Cerebellum (tissue), 5 donors: Measurements from ENCODE around the genes SRPX2, NOX1, CENPI, BTK, ARMCX1, GPRASP2, NXF3 and RNF128.

DNA sequence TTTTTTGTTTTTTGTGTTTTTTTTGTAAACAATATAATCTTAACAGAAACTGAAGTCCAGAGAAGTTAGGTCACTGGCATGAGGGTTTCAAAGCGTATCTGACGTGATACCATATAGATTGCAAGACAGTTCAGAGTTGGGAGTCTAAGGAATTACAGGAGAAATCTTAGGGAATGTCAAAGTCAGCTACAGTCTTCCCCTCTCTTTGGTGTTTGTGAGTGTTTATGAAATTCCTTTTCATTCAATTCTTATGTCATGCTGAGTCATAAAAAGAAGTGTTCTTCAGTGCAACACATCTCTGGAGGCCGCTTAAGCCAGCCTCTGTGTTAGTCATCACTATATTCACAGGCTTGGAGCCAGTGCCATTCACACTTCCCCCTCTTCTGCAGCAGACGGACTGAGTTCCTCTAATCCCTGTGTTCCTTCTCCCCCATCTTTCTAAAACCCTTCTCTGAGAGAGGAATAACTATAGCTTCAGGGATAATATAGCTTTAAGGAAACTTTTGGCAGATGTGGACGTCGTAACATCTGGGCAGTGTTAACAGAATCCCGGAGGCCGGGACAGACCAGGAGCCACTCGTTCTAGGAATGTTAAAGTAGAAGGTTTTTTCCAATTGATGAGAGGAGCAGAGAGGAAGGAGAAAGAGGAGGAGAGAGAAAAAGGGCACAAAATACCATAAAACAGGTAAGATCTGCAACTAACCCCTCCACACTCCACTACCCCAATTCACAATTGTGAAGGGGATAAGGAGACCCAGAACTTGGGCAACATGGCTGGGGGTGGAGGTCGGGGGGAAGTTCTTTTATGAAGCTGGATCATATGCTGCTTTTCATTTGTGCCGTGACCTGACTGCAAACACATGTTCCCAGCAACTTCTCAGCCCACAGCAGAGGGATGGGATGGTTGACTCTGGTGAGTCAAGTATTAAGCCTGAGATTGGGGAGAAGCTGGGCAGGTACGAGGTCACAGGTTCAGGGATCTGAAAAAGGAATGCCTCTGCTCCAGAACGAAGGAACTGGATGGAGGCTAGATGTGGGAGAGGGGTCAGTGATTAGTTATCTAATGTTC, at the start of gene SRPX2:
SRPX2 (plus strand) TSS at position 369 of the 1,069 bp plus-strand sequence.
- PRO-cap, 3 experiments, result peak in 1 of 3 experiments; most common minus-strand start position 214 of the sequence (in 1)
- RAMPAGE, long total RNA, result no peak

DNA sequence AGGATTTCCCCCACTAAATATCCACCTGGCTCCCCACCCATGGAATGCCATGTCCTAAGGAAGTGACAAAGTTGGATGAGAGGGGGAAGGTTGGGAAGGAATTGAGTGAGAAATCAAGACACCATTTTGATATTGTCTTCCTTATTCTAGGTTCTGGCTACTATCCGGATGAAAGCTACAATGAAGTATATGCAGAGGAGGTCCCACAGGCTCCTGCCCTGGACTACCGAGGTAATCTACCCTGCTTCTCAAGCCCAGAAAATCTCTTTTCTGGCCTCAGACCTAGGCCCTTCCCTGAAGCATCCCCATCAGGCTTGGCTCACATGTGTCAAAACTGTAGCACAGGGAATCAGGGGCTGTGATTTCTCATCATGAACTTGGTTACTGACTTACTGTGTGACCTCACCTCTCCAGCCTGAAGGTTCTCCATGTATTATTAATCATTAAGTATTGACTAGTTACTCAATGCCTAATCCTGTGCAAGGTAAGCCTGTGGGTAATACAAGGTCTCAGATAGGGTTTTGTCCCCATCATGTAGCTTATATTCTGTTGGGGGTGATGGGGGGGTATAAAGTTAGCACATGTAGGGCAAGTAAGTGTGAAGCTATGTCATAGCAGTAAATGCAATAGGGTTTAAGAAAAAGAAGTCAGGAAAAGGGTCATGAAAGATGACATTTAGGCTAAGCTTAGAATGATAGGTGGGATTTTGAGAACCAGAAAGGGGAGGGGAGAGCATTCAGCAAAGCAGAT, 6.8 kb downstream of the SRPX2 start:
- PRO-cap, 3 experiments, result no peak in any of the 3 experiments
- RAMPAGE, long total RNA, result no peak

- PRO-cap, 3 experiments, result no peak in any of the 3 experiments
- RAMPAGE, long total RNA, result no peak
These were observed at the start of gene NOX1 for GRCh38 chrX:100874222-100874419. TSS of gene NOX1 (minus strand) at chrX:100874359.

- PRO-cap, 3 experiments, result no peak in any of the 3 experiments
- RAMPAGE, long total RNA, result no peak
These were observed 22.7 kb downstream of the TRMT2B start for GRCh38 chrX:101029127-101029690.

DNA sequence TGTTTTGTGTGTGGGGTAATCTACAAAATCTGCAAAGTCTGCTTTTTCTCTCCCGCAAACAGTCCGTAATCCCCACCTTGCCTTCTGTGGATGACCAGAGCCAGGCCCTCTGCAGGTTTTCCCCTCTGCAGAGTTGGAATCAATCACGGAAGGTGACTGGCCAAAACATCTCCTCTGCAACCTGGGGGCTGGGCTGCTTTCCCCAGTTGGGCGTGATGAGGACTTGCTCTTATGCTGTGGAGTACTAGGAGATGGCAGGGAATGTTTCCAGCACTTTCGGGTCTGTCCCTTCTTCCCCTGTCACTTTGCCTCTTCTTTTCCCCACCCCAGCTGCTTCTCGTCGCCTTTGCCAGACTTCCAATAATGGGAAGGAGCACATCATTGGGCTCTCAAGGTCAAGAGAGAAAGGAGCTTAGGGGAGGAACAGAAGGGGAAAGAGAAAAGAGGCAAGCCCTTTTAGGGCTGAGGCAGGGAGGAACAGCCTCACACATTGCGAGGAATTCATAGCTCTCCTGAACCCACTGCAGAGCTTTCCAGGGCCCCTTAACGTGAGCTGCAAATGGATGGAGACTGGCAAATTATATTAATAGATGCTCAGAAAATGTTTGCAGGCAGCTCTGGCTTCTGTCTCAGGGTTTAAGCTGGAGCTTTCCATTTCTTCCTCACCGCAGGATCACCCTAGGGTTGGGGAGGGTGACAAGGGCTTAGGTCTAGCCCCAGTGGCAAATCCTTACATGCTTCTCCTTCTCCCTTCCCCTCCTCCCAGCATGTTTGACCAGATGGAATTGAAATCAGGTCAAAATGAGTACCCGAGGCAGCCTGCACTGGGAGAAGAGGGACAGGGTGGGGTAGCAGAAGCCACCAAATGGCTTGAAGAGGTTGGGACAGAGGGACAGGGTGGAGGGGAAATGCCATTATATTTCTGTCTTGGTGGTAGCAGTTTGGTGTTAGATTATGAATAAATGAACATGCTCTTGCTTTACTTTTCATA, 1.4 kb downstream of the TMEM35A start:
- PRO-cap, 3 experiments, result peak in 3 of 3 experiments; most common plus-strand start position 205 of the sequence (in 1); most common minus-strand start position 764 of the sequence (in 2)
- RAMPAGE, long total RNA, result no peak

GRCh38 chrX:101097371-101098520, at the start of gene CENPI:
TSS of gene CENPI (plus strand) at chrX:101098204.
- PRO-cap, 3 experiments, result peak in 1 of 3 experiments; most common plus-strand start chrX:101098204 (in 1); most common minus-strand start chrX:101097902 (in 1)
- RAMPAGE, long total RNA, result no peak

- PRO-cap, 3 experiments, result no peak in any of the 3 experiments
- RAMPAGE, long total RNA, result no peak
These were observed at the start of gene BTK for GRCh38 chrX:101385894-101386529. TSS of gene BTK (minus strand) at chrX:101386191.

- PRO-cap, 3 experiments, result no peak in any of the 3 experiments
- RAMPAGE, long total RNA, result no peak
These were observed 3.5 kb downstream of the RPL36A start for GRCh38 chrX:101394166-101394865.

DNA sequence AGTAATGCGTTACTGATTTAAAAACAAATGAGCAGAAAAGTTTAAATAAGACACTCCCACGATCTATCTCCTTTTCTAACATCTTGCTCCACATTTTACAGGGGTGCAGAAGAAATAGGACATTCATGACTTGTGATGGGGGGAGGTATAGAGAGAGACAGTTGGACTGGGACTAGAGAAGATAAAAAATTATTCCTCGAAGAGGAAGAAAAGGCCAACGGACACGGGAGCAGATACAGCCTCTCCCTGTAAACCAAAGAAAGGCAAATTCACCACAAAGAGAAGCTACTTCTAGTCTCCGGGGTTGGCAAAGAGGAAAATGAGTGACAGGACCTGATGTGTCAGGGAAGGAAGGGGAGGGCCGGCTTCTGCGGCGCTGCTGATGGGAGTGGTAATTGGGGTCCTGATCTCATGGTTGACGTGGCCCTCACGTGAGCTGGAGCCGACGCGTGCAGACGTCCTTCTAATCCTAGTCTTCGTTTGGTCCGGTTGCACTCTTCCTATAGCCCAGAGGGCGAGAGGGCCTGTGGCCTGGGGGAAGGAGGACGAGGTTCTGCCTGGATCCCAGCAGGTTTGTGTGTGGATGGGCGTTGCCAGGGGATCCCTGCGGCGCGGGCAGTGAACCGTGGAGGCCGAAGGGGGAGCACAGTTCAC, at the start of gene ARMCX1:
ARMCX1 (plus strand) TSS at position 458 of the 654 bp plus-strand sequence.
- PRO-cap, 3 experiments, result peak in 3 of 3 experiments; most common plus-strand start position 466 of the sequence (in 2); most common minus-strand start position 320 of the sequence (in 1)
- RAMPAGE, long total RNA, result no peak

- PRO-cap, 3 experiments, result no peak in any of the 3 experiments
- RAMPAGE, long total RNA, result no peak
These were observed 15.3 kb downstream of the ARMCX3 start for GRCh38 chrX:101638228-101638711.

DNA sequence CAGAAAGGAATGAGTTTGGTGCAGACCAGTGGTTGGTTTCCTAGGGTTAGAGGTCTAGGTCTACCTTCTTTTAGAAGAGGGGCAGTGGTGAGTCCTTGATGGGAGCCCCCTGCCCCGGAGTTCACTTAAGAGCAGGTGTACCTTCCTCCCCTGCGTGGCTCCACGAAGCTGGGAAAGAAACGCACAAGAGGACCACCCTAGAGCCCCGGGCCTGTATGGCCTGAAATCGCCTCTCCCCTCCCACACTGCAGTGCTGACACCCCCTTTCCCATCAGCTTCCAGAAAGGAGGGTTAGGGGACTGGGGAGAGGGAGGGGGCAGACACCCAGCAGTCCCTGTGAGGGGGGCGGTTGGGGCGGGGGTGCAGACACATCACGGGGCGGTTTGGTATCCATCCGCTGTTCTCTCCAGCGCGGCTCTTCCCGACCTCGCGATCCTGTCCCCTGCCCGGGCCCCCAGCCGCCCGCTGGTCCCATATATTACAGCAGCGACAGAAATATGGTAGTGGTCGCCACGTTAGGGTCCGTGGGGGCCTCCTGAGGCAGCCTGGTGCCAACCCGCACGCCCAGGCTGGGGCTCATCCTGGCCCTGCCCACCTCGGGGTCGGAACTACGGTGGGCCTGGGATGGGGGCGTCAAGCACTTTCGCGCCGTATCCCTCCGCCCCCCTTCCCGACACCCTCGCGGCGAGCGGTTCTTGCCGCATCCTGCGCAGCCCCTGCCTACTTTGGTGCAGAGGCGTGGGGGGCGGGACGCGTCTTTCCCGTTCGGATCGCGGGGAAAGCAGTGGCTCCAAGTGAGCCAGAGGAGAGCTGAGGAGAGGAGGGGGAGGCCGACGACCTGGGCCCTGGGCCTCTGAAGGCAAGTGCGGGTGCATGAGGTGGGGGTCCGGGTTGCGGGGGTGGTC, at the start of gene GPRASP2:
GPRASP2 (plus strand) TSS at position 755 of the 905 bp plus-strand sequence.
- PRO-cap, 3 experiments, result peak in 3 of 3 experiments; most common plus-strand start position 723 of the sequence (in 2); most common minus-strand start position 610 of the sequence (in 3)
- RAMPAGE, long total RNA, result start-site peak on the plus strand centred at position 726 of the sequence, 160 bp wide, 482 and 89 reads in 2 replicates

DNA sequence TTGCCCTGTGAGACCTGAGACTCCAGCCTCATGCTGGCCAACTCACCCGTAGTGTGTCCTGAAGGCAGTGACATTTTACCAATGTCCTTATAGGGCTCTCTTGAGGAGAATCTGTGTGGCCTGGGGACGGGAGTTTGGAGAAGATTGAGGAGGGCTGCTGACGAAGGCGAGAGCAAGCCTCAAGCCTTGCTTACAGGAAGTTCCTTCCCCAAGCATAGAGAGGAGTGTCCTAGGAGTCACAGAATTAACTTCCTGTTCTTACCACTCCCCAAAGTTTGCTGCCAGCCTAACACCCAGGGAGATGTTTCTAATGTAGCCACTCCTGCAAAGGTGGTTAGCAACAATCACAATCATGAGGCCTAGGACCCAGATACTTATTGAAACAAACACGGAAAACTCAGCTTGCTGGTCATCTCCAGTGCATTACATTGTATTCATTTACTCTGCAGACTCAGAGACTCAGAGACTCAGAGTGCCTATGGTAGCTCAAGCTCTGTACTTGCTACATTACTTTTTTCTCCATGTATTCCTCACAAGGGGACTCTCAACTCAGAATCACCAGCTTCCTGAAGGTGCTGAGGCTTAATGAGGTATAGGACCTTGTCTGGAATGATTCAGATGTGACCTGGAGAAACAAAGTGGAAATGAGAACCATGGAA, at the start of gene NXF3:
NXF3 (minus strand) TSS at position 194 of the 659 bp plus-strand sequence.
- PRO-cap, 3 experiments, result no peak in any of the 3 experiments
- RAMPAGE, long total RNA, result no peak

- PRO-cap, 3 experiments, result no peak in any of the 3 experiments
- RAMPAGE, long total RNA, result no peak
These were observed 6.2 kb downstream of the TCEAL9 start for GRCh38 chrX:103362422-103362955.

GRCh38 chrX:103502874-103503417, 16.3 kb downstream of the RAB40A start:
- PRO-cap, 3 experiments, result no peak in any of the 3 experiments
- RAMPAGE, long total RNA, result no peak

GRCh38 chrX:103688975-103689335, 2.5 kb upstream of the MORF4L2 start:
- PRO-cap, 3 experiments, result no peak in any of the 3 experiments
- RAMPAGE, long total RNA, result no peak

GRCh38 chrX:104122775-104123180, 10.5 kb downstream of the ZCCHC18 start:
- PRO-cap, 3 experiments, result no peak in any of the 3 experiments
- RAMPAGE, long total RNA, result no peak

- PRO-cap, 3 experiments, result no peak in any of the 3 experiments
- RAMPAGE, long total RNA, result no peak
These were observed 398 bp upstream of the SLC25A53 start for GRCh38 chrX:104157240-104157573.

GRCh38 chrX:106726355-106726966, at the start of gene RNF128:
TSS of gene RNF128 (plus strand) at chrX:106726701.
- PRO-cap, 3 experiments, result peak in 1 of 3 experiments; most common plus-strand start chrX:106726682 (in 1); most common minus-strand start chrX:106726642 (in 1)
- RAMPAGE, long total RNA, result no peak

DNA sequence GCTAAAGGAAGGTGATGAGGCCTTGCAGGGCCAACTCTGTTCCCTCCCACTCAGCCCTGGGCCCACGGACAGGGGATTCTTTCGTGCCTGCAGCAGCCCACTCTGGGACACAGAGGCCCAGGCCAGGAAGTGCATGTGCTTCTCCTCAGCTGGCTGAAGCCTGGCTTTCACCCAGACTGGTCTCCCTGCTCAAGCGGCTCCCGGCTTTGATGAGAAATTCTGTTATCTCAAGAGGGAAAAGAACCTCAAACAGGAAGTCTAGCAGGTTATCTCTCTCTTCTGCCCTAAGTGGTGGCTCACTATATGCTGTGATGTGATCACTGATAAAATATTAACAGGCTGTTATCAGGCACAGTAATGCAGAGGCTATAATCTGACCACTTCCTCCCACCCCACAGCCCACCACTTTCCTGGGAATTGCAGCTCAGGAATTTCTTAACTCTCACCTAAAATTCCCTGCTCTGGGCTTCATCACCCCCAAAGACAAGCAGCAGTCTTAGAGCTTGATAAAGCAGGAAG, 13.3 kb downstream of the CLDN2 start:
- PRO-cap, 3 experiments, result no peak in any of the 3 experiments
- RAMPAGE, long total RNA, result no peak

GRCh38 chrX:106940548-106941036, 20.4 kb downstream of the CLDN2 start:
- PRO-cap, 3 experiments, result no peak in any of the 3 experiments
- RAMPAGE, long total RNA, result no peak